Measurements from ENCODE around the genes POM121 and TBL2.

DNA sequence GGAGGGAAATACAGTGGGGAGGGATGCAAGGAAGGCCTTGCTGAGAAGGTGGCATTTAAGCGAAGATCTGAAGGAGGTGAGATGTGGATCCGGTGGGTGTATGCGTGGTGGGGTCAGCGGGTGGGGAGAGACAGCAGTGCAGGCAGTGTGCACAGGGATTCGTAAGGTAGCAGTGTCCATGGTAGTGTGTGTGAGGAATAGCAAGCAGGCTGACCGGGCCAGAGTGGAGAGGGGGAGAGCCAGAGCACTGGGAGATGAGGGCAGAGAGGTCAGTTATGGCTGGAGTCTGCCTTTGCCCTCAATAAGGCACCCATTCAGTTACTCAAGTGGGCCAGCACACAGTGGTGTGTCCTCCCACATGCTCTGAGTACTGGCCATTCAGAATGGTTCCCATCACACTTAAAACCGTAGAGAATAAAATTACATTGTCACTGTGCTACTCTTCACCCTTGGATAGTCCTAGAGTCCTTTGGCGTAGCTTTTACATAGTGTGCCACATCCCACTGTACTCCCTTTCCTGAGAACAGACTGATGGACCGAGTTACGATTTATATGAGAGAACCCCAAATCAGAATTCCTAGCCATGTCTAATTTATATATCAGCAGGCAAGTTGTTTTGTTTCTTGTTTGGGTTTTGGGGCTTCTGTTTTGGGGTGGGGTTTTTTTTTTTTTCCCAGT is 660.1 kb upstream of the GALNT17 start:
- PRO-cap = no peak

DNA sequence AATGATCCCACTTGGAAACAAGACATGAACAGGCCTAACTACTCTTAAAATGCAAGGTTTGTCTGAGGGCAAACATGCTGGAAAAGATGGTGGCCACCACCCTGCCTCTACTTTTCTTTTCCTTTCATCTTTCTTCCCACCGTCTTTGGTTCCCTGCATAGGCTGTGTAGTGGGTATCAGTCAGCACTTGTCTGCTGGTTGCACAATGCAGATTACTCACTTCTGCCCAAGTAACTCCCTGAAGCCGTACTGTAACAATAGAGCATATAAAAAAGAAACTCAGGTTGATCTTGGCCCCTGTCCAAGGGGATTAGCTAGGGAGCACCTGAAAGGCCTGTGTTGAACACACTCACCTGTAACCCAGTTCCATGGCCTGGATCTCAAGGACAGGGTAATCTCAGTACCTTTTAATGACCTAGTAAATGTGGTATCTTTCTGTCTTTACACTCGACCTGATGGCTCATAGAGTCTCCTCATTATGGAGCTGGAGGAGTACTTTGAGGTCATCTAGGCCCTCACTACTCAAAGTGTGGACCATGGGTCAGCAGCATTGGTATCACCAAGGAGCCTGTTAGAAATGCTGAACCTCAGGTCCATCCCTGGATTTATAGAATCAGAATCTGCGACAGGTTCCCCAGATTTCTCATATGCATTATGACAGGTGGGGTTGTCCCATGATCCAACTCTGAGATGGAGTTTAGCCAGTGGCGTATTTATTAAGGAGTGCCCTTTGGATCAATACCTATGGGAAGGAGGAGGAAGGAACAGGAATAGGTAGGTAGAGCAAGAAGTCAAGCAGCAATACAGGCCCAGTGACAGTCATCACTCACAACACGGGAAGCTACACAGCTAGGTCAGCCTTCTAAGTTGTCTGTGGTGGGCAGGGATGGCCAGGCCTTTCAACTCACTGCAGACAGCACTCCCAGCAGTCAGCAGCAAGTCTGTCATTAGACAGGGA is 532.7 kb upstream of the GALNT17 start:
- PRO-cap = no peak

GRCh38 chr7:71198564-71199415 is 66.8 kb downstream of the GALNT17 start:
- PRO-cap = no peak

DNA sequence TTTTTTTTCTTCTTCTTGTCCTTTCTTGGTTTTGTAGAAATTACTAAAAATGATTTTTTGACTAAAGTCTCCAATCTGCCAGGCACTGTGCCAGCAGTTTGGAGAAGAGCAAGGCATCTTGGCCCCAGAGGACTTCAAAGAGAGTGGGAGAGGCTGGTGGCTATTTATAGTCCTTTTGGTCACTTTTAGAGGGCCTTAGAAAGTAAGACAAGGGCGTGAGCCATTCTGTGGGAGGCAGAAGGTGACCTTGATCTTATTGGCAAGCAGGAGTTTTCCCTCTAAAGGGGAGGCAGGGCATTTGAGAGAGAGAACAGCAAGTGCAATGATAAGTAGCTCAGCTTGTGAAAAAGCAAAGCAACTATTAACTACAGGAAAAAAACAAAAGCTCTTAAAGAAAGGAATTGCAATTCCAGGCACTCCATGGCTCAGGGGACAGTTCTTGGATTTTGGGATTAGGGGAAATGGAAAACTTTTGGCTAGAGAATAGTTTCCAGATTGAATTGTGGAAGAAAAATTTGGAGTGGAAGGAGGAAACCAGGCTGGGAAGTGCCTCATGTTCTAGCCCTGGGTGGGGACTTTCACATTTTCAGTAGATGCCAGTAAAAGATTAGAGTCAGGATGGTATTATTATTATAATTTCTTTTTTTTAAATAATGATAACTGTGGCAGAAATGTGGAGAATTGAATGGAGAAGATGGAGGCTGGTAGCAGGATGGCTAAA is 212.1 kb downstream of the GALNT17 start:
- PRO-cap = no peak

DNA sequence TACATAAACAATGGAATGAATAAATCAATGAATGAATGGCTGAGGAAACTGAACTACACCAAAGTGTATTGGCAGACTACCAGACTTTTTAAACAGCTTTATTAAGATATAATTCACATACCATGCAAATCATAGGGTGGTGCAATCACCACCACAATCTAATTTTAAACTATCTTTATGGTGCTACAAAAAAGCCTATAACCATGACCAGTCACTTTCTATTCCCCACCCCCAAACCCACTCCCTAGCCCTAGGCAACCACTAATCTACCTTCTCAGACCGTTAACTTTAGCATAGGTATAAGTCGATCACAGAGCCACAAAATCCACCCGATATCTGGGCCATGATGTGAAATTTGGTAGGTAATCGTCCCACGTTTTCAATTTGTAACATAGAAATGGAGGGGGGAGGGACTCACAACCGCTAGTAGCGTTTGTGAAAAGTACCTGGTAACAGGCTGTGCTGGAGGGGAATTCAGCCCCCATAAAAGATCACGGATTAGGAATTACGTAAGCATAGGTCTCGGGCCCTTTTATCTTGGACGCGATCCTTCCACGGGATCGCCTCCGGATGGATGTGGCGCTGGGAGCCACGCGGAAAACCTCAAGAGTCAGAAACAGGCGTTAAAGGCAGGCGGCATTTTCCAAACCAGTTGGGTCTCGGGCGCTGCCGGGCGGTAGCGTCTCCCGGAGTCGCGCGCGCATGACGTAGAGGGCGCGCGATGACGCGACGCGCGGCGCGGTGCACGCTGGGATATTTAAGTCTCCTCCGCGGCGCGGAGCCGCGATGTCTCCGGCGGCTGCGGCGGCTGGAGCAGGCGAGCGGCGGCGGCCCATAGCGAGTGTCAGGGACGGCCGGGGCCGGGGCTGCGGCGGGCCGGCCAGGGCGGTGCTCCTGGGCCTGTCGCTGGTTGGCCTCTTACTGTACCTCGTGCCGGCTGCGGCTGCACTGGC is at the start of gene POM121:
Gene POM121, plus strand, starts transcription at position 760 of the 953 bp plus-strand sequence.
- PRO-cap = bidirectional peak, plus-strand start at position 786 of the sequence, minus-strand start at position 678 of the sequence

DNA sequence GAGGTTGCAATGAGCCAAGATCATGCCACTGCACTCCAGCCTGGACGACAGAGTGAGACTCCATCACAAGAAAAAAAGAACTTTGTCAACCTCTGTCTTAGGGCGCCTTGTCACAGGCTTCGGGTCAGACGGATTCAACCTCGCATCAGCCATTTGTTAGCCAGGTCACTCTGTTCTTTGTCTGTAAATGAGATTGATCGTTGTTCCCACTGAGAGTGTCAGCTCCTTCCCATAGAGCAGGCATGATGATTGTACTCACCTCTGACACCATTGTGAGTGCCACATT is 45.9 kb upstream of the SPDYE10 start:
- PRO-cap = no peak

DNA sequence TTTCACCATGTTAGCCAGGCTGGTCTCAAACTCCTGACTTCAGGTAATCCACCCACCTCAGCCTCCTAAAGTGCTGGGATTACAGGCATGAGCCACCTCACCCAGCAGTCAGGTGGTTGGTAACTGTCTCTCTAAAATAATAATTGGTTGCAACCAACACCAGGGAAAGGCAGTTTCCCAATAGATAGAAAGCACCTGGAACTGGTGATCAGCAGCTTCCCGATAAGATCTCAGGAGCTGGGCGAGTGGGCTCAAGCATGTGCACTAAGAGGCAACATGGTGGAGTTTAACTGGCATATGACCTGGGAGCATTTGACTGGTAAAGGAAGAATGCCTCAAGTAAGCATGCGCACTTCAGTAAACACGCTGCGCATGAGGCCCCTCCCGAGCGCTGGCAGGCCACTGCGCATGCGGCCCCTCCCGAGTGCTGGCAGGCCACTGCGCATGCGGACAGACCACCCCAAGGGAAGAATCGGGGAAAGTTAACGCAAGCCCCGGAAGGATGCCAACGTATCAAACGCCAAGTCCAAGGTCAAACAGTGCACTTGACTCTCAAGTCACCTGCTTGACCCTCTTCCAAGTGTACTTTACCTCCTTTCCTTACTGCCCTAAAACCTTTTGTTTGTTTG is 34.3 kb upstream of the FZD9 start:
- PRO-cap = no peak

- PRO-cap = no peak
Observed at GRCh38 chr7:73477786-73478109, 44.2 kb downstream of the FZD9 start.

GRCh38 chr7:73478110-73478792 is 43.8 kb downstream of the BAZ1B start:
- PRO-cap = no peak

GRCh38 chr7:73521140-73521449 is 998 bp downstream of the BAZ1B start:
- PRO-cap = no peak

- PRO-cap = no peak
Observed at GRCh38 chr7:73567413-73568423, 10.2 kb upstream of the BCL7B start.

- PRO-cap = bidirectional peak, plus-strand start at chr7:73578989, minus-strand start at chr7:73578576; bidirectional peak, plus-strand start at chr7:73579208, minus-strand start at chr7:73579085
Observed at GRCh38 chr7:73578284-73579399, at the start of gene TBL2. TBL2 (minus strand) TSS chr7:73578579.

DNA sequence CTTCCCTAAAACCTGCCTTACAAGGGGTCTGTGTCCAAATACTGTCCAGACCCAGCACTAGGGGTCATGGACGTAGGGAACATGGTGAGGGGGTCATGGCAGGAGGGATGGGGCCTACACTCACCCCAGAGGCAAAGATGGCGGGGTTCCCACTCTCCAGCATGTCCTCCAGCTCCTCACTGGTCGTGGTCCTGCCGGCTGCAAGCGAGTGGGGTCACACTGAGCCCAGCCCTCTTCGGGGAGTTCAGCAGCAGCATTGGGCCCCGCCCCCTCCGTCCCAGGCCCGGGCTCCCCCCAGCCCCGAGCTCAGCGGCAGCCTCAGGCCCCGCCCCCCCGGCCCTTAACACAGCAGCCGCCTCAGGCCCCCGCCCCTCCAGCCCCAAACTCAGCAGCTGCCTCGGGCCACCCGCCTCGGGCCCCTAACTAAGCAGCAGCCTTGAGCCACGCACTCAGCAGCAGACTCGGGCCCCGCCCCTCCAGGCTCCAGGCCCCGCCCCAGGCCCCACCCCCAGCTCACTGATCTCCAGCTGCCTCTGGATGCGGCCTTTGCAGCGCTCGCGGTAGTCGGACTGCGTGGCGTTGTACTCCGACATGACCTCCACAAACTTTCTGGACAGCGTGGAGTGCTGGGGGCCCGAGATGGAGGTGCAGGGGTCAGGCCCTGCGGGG is 15.7 kb downstream of the STX1A start:
- PRO-cap = bidirectional peak, plus-strand start at position 516 of the sequence, minus-strand start at position 425 of the sequence

DNA sequence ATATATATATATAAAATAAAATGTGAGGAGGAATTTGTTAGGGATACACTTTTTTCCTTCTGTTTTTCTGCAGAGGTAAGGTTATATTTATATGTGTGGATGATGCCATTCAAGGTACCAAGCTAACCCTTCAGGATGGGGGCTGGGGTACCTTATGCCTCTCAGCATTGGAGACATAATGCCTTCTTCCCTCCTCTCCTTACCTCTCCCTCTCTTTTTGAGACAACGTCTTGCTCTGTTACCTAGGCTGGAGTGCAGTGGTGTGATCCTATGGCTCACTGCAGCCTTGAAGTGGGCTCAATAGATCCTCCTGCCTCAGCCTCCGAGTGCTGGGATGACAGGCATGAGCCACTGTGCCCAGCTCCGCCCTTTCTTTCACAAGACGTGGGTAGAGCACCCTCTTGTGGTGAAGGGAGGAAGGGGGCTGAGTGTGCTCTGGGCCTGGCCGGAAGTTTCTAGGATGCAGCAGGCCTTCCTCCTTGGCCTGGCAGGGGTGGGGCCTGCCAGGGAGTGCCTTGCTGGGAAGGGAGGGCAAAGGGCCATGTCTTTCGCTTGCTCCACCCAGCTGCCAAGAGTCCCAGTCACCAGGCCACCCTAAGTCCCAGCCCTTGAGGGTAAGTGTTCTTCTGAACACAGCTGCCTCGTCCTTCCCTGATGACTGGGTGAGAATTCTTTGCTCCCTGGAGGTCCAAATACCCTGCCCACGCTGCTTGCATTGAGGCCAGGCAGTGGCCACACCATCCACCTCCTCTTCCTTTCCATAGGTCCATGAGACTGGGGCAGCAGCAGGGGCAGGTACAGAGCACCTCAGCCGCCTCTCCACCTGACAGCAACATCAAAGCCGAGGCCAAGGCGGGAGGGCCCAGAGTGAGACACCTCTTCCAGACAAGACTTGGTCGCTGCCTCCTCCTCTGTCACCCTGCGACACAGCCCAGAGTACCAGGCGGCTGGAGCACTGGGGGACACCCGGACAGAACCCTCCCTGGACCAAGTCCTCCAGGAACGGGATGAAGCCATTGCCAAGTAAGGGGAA is 3.8 kb downstream of the ABHD11 start:
- PRO-cap = bidirectional peak, plus-strand start at position 635 of the sequence, minus-strand start at position 452 of the sequence

- PRO-cap = bidirectional peak, plus-strand start at chr7:73769830, minus-strand start at chr7:73769719
Observed at GRCh38 chr7:73769494-73770074, 486 bp downstream of the CLDN3 start.

DNA sequence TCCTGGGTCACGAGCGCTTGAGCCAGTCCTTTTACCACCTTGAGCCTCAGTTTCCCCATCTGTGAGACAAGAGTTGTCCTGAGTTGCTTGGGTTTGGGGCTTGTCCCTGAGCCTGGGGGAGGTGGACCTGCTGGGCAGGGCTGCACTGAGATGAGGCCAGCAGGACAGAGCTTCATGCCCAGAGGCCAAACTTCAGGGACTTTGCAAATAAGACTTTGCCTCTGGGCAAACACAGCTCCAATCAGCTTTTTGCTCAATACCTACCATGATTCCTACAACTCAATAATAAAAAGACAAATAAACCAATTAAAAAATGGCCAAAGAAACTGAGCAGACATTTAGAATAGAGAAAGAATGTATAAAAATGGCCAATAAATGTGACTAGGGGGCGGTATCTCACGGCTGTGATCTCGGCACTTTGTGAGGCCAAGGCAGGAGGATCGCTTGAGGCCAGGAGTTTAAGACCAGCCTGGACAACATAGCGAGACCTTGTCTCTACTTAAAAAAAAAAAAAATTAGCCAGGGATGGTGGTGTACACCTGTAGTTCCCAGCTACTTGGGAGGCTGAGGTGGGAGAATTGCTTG is 4.3 kb upstream of the CLDN3 start:
- PRO-cap = no peak

DNA sequence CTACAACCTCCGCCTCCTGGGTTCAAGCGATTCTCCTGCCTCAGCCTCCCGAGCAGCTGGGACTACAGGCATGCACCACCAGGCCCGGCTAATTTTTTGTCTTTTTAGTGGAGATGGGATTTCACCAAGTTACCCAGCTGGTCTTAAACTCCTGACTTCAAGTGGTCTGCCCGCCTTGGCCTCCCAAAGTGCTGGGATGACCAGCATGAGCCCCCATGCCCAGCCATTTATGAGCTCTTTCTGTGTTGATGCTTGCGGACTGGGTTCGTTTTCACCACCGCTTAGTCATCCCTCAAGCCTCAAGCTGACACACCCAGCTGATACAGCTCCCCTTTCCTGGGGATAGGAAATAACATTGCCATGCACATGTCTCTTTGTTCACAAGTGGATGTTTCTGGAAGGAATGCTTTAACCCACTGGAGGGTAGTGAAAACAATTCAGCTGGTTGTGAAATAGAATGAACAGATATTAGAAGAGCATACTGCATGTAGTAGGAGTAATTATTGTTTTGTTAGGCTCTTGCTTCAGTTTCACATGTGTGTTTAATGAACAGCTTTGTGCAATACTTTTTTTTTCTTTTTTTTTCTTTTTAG is 8.4 kb upstream of the METTL27 start:
- PRO-cap = bidirectional peak, plus-strand start at position 377 of the sequence, minus-strand start at position 306 of the sequence

DNA sequence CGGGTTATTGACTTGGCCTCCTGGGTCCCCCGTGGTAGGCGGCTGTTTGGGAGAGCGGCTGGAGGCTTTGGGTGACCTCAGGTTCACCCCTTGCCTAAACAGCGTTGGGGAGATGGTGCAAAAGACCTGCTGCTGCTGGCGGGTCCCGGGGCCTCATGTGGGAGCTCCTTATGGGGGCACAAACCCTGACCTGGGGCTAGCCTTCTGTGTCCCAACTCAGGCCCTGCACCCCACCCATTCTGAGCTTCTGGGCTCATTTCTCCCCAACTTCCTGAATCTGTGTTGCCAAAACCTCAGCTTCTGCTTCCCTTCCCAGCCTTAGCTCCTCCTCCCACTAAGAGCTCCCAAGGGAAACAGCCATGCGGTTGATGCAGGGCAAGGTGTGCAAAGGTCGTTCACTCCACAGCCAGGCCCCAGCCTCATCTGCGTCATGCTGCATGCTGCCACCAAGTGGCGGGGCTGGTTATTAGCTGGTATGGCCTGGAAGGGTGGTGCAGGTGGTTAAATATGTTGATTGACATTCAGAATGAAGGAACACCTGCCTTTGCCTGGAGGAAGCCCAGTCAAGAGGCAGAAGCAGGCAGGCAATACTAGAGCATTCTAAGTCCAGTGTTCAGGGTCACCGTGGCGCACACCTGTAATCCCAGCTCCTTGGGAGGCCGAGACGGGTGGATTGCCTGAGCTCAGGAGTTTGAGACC is 49.0 kb upstream of the ELN start:
- PRO-cap = unidirectional peak, minus-strand start at position 241 of the sequence

GRCh38 chr7:74022897-74023590 is 4.9 kb upstream of the ELN start:
- PRO-cap = no peak

GRCh38 chr7:74222945-74224028 is 13.5 kb downstream of the LAT2 start:
- PRO-cap = no peak

Measured in bile duct (tissue), 1 donor.